ENCODE results near the genes MACROH2A1, IL9, SMAD5 and BRD8.

DNA sequence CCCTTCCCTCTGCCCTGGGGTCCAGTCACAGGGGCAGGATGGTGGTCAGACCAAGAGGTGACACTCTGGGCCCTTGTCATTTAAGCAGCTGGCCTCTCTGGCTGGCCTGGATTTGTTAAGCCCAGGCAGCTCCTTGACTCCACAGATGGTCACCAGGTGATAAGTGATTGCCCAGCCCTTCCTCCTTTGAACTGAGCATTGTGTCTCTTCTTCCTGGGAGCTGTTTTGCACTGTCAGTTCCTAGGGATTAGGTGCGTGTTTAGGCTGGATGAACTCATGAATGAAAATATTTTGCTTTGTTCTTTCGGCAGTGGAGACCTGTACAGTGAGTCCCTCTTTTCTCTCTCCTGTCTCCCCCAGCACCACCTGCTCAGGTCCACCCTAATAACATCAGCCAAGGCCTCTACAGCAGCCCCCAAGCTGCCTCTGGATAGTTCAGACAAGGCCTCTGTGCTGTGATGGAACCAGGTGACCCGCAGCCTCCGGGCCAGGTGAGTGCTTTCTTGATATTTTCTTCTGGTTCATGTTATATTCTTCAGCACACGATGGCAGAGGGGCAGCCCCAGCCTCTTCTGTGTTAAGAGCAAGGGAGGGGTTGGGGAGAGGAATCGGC lies 139.8 kb upstream of the PITX1 start:
- RRBS = no CpG with 5 or more reads among the region's 6 CpGs

GRCh38 chr5:135194727-135195705 lies 161.0 kb upstream of the PITX1 start:
- RRBS = no CpG with 5 or more reads among the region's 7 CpGs

- RRBS = no CpG with 5 or more reads among the region's 10 CpGs
Observed at GRCh38 chr5:135263335-135263671, 135.7 kb downstream of the MACROH2A1 start.

- RRBS = no CpG with 5 or more reads among the region's 7 CpGs
Observed at GRCh38 chr5:135331563-135332210, 67.3 kb downstream of the MACROH2A1 start.

DNA sequence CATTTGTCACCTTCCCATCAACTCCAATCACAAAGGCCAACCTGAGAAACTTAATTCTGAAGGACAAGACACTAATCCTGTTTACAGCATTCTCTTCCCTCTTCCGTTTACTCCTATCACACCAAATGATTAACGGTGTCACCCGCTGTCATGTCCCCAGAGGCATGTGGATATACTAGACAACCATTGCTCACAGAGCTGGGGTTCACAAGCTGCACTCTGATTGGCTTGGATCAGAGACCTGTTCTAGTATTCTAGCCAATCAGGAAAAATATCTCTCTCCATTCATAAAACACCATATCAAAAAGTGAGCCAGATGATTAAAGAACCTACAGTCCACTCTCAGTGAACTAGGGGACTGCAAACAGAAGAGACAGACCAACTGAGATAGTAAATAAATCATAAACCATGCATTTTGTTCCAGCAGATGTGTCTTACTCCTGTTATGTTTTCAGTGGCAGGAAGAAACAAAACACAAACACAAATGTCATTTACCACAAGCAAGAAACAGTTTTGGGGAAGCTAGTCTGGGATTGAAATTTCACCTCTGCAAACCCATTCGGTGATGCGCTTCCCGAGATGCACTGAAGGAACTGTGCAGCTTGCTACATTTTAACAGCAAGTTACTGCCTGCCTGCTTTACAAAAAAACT lies 3.4 kb downstream of the MACROH2A1 start:
- RRBS = no CpG with 5 or more reads among the region's 6 CpGs

DNA sequence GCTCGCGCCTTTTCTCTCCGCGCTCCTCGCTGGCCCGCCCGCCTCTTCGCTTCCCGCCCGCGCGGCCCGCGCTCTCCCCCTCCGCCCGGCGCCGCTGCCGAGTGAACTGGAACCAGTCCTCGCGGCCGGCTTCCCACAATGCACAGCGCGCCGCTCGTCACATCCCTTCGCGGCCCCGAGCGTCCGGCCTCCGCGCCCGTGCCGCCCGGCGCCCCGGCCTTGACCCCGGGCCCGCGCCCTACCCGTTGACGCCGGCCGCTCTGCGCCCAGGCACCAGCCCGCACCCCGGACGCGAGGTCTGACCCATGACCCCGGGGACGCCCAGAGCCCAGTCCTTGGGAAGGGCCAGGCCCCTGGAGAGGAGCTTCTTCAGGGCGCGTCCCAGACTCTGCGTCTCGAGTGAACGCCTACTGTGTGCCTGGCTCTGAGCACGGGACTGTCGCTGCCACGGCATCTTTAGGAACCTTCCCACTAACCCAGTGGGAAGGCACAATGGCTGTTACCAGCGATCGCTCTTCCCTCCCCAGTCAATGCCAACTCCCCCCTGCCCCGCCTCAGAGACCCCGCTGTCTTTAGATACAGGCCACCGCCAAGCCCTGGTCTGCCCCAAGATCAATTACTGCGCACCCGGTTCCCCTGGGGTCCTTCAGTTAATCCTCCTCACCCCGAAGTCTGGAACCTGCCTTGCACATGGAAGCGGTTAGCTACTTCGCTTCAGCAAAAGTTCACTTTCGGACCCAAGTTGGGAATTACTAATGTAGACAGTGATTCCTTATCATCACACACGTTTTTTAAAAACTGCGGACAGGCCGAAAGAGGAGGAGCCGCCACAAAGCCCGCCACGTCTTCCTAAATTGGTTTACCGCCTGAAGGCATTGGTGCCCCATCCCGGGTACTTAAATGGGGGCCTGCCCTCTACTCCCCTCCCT lies at the start of gene MACROH2A1:
Gene MACROH2A1, minus strand, starts transcription at position 110 of the 929 bp plus-strand sequence.
- RRBS = under 1% methylated on average over 15 of the region's 79 CpGs

DNA sequence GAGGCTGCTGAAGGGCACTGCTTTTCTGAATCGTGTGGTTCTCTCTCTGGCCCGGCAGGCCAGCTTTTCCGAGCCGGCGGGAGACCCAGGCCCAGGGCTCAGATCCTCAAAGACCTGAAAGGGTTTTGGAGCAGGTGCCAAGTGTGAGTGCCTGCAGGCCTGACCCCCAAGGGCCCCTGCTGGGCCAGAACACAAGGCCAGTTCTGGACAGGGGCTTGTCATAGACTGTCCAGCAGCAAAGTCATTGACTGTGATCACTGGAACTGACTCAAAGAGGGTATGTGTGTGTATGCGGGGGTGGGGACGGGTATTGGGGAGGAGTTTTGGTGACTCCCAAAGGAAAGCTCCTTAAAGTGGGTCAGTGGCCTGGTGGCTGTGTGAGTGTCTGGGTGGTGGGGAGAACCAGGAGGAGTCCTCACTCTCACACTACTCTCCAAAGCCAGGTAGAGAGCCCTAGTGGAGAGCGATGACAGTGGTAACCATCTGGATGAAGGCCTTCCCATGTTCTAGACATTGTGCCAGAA lies 592 bp upstream of the CXCL14 start:
- RRBS = no CpG with 5 or more reads among the region's 8 CpGs

- RRBS = no CpG with 5 or more reads among the region's 7 CpGs
Observed at GRCh38 chr5:135895678-135896153, at the start of gene IL9. Gene IL9, minus strand, starts transcription at chr5:135895841.

GRCh38 chr5:135951522-135952244 lies 3.1 kb downstream of the LECT2 start:
- RRBS = no CpG with 5 or more reads among the region's 7 CpGs

DNA sequence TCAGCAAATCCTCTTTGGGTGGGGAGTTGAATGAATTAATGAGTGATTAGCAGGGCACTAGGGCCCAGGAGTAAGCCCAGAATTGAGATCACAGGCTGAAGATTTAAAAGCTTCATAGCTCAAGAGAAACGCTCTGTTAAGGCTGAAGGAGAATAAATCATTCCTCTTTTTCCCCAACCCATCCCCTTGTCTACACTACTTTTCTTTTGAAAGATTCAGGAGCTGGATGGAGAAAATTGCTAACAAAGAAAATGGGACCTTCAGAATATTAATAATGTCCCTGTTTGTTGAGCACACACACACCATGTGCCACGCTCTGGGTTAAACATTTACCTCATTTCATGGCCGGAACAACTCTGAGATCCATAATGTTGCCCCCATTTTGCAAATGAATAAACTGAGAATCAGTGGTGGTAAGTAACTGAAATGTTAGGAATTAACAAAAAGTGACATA lies 51.6 kb upstream of the SMAD5 start:
- RRBS = no CpG with 5 or more reads among the region's 3 CpGs

GRCh38 chr5:136087928-136088620 lies 44.6 kb upstream of the SMAD5 start:
- RRBS = no CpG with 5 or more reads among the region's 12 CpGs

- RRBS = under 1% methylated on average over 11 of the region's 47 CpGs
Observed at GRCh38 chr5:136132521-136132975, at the start of gene SMAD5. Gene SMAD5, plus strand, starts transcription at chr5:136132845.

DNA sequence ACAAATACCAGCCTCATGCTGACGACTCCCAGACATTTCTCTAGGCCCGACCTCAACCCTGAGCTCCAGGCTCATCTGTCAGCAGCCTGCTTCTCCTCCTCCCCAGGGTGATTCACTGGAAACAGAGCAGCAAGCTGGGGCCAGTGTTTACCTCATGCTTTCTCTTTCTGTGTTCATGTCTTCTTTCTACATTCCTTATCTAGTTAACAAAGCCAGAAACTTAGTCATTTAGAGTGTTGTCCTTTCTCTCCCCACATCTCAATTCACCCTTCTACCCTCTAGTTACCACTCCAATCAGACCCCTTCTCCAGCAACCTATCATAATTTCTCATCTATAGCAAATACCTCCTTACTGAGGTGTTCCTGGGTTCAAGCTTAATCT lies 312.0 kb downstream of the SPOCK1 start:
- RRBS = no CpG with 5 or more reads among the region's 2 CpGs

GRCh38 chr5:137564089-137564643 lies 65.0 kb upstream of the SPOCK1 start:
- RRBS = no CpG with 5 or more reads among the region's 13 CpGs

DNA sequence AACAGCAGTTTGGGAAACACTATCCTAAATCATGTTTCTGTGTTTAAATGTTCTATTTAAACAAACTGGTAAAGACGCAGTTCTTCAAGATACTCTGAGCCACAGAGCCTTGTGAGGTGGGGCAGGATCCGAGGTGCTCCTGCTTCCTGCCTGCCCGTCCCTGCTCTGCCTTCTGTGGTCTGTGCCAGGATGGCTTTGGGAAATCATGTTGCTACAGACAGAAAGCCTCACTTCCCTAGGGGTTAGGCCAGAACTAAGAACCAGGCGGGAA lies 67.5 kb upstream of the SPOCK1 start:
- RRBS = no CpG with 5 or more reads among the region's 4 CpGs

DNA sequence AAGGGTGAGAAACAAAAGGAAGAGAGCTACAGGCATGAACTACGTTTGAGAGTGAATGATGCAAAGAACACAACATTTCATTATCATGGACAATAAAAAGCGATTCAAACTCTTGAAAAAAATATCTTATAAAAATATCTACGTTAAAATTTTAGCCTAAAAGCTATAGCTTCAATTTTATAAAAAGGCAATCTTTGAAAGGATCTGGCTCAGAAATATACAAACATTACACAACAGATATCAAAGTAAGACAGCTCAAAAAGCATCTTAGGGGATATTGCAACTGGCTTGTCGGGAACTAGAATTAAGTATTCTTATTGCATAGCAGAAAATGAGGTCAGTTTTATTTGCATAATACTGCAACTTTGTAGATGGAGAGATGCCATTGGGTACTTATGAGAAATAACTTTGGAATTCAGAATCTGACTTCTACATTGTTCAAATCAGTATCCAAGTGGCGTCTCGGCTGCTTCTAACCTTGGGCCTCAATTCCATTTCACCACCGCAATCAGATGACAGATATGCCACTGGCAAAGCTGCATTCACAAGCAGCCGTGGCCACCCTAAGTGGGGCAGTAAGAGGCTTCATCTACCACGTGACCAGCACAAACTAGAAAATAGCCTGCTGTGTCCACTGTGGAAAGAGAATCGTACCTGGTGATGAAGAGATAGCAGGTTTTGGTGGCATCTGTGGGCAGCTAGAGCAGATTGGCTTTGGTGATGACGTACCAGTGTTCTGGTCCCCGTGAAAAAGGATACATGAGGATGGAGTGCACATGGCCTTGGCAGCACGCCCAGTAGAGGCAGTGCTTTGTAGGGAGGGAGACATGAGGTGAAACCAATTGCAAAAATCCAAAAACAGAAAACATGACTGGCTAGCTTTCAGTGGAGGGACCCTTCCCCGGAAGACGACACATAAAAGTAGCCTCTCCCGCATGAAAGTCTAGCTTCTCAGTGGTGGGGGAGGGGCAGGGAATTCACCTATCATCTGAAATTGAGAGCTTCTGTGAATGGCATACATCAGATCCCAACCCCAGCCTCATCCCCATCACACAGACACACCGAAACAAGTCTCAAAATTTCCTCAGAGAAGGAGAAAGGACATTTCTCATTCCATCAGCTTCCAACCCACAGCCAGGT lies 116.6 kb downstream of the KLHL3 start:
- RRBS = no CpG with 5 or more reads among the region's 17 CpGs

GRCh38 chr5:137621924-137622165 lies 114.0 kb downstream of the KLHL3 start:
- RRBS = no CpG with 5 or more reads among the region's 3 CpGs

GRCh38 chr5:138036064-138036400 lies 3.2 kb upstream of the FAM13B start:
- RRBS = no CpG with 5 or more reads among the region's 6 CpGs

GRCh38 chr5:138093004-138093486 lies 9.2 kb downstream of the WNT8A start:
- RRBS = no CpG with 5 or more reads among the region's 5 CpGs

- RRBS = no CpG with 5 or more reads among the region's 22 CpGs
Observed at GRCh38 chr5:138178288-138178873, at the start of gene BRD8. Gene BRD8, minus strand, starts transcription at chr5:138178630.